Measurements from ENCODE around the genes TOP3A, FBXW10 and MAPK7.

GRCh38 chr17:18186254-18187301 is 3.0 kb downstream of the ALKBH5 start:
- PRO-cap: no peak

DNA sequence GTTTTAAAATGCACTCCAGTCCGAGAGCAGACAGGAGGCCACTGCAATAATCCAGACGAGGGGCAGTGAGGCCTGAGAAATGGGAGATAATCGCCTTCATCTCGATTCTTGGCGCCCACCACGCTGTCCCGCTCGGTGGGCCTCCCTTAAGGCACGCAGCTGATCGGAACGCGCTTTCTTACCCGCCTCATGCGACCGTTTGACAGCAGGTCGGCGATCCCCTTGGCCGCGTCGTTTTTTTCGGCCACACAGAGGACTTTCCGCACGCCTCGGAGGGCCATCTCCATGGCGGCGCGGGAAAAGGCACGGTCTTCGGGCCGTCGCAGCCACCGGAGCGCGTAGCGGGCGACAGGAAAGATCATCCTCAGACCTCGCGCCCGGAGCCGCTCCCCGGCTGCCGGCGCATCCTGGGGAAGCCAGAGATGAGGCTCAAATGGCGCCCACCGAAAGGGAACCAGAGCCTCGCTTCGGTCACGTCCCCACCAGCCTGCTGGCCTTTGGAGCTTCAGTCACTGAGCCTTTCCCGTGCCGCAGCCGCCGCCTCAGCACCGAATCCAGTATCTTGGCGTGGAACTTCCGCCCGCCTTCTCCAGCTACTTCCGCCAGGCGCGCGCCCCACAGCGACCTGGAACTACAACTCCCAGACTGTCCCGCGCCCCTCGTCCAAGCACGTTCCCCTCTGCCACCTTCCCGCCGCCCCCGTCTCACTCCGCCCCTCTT is at the start of gene TOP3A:
TSS of gene TOP3A (minus strand) at position 578 of the 720 bp plus-strand sequence.
- PRO-cap: unidirectional peak, plus-strand start at position 275 of the sequence; bidirectional peak, plus-strand start at position 643 of the sequence, minus-strand start at position 514 of the sequence

DNA sequence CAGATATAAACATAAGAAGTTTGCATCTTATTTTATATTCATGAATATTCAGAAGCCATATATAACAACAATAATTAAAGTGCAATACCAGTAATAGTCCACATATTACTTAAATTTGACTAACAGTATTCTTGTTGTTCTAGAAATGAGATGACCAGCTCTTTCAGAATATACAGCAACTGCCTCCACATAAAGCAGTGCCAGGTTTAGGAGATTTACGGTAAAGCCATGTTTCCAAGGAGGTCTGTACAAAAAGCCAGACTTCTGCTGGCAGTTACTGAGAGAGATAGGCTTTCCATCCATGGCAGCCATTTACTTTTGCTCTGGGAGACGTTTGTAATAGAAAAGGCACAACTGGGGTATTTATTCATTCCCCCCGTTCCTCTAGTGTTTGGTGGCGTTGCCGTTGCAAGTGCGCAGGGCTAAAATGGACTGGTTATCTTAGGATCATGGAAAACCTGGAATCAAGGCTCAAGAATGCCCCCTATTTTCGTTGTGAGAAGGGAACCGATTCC is at the start of gene FBXW10:
TSS of gene FBXW10 (plus strand) at position 259 of the 515 bp plus-strand sequence.
- PRO-cap: no peak

DNA sequence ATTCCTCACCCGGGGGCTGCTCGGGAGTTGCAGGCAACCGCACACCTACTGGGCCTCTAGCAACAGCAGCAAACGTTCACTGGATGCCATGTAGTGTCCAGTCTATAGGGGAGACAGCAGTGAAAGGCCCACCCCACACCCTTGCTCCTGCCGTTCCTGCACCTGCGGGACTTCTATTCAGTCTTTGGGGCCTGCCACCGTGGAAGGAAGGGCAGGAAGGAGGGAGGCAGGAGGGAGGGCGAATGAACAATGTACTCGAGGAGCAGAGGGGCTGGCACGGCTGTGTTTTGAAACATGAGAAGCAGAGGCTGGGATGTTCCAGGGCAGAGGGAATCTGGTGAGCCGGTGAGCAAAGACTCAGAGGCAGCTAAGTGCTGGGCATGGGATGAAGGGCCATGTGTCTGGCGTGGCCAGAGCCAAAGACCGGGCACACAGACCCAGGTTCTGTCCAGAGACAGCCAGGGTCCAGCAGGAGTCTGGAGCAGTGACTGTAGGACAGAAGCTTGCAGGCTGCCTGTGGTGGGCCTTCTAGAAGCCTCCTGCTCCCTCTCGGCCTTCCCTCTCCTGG is 15.3 kb downstream of the SLC5A10 start:
- PRO-cap: no peak

GRCh38 chr17:18981259-18982587 is 22.8 kb downstream of the FAM83G start:
- PRO-cap: bidirectional peak, plus-strand start at chr17:18981859, minus-strand start at chr17:18981611

GRCh38 chr17:18994015-18994587 is 10.5 kb downstream of the FAM83G start:
- PRO-cap: no peak

- PRO-cap: unidirectional peak, minus-strand start at chr17:19062449; unidirectional peak, plus-strand start at chr17:19062451
Measured at GRCh38 chr17:19062123-19062738, 15.5 kb upstream of the GRAP start.

GRCh38 chr17:19064278-19064784 is 17.6 kb upstream of the GRAP start:
- PRO-cap: no peak

- PRO-cap: no peak
Measured at GRCh38 chr17:19322828-19323632, 39.5 kb downstream of the B9D1 start.

DNA sequence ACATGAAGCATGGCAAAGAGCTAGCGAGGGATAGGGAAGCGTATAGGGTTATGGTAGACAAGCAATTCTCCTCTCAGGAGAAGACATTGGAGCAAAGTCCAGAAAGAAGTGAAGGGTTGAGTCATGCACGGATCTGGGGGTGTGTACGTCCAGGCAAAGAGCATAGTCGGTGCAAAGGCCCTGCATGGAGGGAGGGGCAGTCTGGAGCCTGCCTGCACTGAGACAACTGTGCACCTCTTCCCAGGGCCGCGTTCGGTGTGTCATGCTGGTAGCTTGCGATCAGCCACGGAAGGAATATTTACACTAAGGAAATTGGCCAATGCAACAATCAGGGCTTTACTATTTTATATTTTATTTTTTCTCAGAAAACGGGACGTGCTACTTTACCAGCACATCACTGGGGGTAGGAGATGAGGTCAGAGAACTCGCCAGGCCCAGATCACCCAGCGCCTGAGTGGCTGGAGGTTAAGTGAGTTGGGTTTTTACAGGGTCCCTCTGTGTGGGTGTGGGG is 6.6 kb upstream of the B9D1 start:
- PRO-cap: no peak

DNA sequence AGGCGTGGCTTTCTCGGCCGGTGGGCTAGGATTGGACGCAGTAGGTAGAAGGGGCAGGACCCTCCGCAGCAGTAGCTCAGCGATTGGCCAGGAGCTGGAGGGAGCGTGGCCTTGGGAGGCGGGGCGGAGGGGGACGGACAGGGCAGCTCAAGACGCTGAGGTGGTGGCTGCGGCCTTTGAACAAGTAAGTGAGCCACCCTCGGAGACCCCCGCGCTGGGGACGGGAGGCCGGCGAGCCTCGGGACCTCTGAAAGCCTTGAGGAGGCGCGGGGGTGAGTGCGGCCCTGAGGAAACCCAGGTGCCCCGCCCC is at the start of gene MAPK7:
TSS of gene MAPK7 (plus strand) at position 140 of the 310 bp plus-strand sequence.
- PRO-cap: bidirectional peak, plus-strand start at position 179 of the sequence, minus-strand start outside the sequence

DNA sequence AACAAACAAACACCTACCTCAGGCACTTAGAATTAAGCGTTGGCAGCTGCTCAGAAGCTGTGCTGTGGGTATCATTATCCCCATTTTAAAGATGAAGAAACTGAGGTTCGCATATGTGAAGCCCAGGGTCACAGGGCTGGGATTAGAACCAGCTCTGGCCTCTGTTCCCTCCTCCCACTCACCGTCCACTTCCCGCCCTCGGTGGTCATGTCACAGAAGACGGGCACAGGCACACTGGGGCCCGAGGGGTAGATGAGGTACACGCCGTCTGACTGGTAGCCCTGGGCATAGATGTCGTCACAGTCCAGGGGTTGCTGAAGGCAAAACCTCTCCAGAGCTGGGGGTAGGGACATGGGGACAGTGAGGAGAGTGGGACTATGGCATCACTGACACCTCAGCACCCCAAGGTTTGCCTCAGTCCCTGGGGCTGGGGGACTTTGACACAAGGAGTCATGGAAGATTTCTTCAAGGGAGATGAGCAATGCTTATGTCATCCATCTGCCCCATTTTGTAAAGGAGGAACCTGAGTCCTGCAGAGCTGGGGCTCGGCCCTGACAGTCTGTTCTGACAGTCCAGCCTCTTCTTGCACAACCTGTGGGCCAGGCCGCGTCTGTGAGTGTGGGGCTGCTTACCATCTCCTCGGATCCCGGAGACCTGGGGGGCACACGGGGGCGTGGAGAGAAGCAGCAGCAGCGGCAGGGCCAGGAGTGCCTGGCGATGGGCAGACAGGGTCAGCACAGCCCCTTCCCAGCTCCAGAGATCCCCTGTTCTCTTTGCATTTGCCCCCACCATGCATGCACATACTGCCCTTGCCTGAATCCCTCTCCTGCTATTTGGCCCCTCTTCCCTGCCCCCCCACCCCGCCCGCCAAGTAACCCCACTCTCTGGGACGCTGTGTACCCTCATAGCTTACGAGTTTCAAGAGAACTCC is 597 bp downstream of the MFAP4 start:
- PRO-cap: no peak

DNA sequence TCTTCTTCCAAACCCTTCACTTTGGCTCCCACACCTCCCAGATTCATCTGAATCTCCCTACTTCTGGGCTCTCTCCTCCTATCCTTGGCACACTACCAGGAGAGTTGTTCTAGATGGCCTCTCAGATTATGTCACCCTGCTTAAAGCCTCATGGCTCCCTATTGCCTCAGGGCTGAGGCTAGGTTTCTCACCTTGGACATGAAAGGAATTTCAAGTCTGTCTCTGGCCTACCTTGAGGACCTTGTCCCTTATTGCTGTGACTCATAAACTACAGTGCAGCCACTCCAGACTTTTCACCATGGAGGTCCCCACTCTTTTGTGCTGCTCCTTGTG is 964 bp upstream of the MFAP4 start:
- PRO-cap: no peak

DNA sequence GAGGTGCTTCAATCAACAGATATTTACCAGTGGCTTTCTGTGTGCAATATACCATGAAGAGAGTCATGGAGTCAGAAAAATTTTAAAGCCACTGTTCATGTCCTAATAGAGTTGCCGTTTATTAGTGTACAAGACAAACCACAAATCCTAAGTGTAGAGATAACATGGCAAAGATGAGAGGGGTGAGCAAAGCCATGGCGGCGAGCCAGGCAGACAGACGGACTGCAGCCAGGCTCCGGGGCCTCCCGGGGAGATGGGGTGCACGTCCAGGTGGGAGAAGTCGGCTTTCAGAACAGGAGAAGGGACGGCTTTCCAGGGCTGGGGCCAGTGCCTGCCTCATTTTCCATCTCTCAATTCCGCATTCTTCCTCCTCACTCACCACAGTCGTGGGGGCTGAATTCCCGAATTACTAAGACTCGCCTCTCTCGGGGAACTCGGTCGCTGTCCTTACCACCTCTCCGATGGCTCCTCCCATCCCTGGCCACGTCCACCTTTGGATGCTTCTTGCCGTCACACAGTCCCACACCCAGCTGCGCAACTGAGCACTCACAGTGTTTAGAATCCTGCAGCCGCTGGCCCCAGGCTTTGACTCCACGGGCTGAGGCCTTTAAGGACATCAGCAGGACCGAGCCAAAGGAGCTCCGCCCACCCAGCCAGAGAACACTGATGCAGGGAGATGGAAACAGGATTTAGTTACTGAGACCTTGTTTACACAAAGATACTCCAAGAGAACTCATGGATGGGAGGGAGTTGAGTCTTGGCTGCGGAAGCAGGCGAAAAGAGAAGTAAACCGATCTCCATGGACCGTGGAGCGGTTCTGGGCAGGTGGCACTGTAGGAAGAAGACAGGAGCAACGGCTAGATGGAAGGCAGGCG is 59.6 kb downstream of the RNF112 start:
- PRO-cap: no peak

DNA sequence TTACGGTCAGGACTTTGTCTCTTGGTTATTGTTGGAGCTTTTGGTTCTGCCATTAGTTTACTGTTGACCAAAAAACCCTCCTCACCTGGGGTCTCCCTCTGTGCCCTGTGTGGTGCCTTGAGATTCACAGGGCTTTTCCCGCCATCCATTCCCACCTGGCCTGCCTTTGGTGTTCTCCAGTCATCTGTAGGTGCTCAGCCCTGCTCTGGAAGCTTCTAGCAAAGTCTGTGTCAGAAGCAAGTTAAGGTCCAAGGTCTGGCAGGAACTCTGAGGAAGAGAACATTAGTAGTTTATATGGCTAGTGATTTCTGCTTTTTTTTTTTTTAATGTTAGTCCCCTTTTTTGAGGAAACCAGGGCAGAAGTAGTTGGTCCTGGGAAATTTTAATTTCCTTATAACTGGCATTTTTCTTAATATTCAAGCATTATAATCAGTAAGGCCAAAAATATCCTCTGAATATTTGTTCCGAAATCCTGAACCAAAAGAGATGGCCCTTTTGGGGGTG is 37.2 kb downstream of the SLC47A1 start:
- PRO-cap: no peak

DNA sequence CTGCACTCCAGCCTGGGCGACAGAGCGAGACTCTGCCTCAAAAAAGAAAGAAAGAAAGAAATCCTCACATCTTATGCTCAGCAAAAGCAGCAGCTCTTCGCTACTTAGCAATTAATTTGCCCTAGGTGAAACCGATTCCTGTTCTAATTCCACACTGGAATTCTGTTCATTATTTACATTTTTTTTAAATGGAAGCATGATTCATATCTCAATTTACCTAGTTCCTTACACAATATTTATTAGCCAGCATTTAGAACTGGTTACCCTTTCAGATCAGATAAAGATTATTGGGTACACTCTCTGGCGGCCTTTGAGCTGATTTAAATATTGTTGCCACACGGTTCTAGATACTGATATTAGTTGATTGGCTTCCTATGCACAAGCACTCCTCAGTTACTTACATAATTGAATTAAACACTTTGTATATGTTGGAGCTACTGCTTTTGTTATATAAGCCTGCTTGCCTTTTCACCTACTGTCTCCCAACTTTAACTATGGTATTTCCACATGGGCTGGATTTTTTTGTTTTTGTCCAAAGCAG is 4.1 kb upstream of the ALDH3A2 start:
- PRO-cap: no peak

GRCh38 chr17:19645559-19646321 is 2.8 kb upstream of the ALDH3A2 start:
- PRO-cap: no peak

DNA sequence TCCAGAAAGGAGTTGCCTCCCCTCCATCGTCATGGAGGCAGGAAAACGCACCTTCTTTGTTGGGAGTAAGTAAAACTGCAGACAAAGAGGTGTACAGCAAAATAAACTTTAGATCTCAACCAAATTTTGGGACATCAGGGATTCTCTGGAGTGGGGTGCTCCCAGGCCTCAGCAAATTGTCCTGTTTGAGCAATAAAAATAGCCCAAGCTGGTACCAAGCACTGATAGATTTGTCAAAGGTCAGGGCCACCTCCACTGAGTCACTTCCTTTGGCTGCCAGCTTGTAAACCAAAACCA is 1.6 kb upstream of the ALDH3A2 start:
- PRO-cap: no peak

GRCh38 chr17:19744514-19745928 is 3.1 kb downstream of the ALDH3A1 start:
- PRO-cap: bidirectional peak, plus-strand start at chr17:19744758, minus-strand start at chr17:19744722; bidirectional peak, plus-strand start at chr17:19745107, minus-strand start at chr17:19744980; unidirectional peak, minus-strand start at chr17:19745377

DNA sequence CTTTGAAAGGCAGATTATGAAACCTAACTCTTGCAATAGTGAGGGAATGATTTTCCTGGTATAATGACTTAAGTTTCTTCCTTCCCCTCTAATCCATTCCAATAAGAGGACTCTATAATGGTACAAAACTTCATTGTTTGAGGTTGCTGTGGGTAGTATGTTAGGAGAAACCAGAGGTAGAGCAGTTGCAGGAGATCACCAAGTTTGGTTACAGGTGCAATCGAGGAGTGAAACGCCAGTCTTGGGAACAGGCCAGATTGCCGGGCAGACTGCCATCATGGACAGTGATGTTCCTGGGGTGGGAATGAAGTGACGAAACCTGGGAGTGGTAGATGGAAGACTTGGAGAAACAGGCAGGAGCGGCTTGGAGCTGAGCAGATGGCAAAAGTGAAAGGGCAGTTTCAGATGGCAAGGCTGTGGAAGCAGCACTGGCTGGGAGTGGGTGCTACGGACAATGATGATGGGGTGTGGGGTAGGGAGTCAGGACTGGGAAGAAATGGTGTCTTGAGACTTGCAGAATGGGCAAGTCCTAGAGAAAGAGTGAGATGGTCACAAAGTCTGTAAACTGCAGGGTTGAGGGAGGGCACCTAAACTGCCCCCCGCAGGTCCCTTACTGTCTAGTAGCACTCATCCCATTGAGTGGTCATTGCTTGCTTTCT is 29.4 kb upstream of the ULK2 start:
- PRO-cap: no peak

All from progenitor cell of endocrine pancreas (in vitro differentiated cells).